A375 (cell line): ENCODE data around the genes TIFAB, TRPC7, HNRNPA0 and CDC25C.

DNA sequence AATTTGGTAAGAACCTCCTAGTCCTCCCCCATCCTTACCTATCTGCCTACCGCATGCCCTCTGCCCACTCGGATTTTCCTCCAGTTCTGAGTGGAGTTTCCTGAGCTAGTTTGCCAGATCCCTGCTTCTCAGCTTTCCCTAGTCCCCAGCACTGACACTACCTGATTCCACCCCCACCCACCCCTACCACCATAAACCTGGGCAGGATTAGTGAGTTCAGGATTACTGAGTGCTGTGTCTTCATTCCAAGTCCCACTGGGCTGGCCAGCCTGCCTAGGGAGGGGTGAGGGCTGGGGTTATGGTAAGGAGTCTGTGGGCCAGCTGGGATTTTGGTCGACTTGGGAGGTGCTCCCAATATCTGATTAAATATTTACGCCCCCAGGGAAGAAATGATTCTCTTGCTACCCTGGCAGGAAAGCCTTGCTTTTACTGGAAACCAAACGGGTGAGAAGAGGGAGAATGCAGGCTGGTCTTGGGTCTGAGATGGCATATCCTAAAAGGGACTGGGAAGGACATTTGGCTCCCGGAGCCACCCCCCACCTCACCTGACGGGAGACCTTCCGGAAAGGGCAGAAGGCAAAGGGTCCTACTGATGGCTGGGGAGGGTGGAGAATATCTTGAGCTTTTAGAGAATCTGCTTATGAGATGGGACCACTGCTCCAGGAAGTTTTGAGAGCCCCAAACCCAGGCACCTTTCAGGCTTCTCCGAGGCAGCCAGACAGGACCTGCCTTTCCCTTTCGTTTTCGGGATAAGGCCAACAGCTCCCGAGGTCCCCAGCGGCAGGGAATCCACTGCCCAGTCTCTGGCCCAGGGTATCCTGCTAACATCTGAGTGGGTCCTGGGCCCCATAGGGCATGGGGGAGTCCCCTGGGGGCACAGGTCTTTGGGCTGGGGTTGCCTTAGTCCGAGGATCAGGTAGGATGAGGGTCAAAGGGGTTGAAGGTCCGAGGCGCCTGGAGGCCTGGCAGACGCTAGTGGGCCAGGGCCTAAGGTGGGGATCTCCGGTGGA is 3.6 kb downstream of the PITX1 start:
- RAMPAGE, long total RNA: no peak

DNA sequence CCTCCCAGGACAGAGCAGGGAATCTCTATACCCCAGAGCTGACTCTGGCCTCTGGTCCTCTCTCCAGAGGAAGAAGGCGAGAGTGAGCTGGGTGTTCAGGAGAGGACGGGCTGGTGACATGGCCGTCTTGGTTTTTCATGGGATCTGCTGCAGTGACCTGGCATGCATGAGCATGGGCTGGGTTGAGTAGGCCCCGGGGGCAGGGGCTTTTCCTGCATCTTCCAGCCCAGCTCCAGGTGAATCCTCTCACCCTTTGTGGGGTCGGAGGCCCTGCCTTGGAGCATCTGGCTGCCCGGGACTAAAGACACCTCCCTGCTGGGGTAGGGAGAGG is 28.1 kb upstream of the PITX1 start:
- RAMPAGE, long total RNA: no peak

GRCh38 chr5:135185268-135186065 is 151.4 kb upstream of the PITX1 start:
- RAMPAGE, long total RNA: no peak

DNA sequence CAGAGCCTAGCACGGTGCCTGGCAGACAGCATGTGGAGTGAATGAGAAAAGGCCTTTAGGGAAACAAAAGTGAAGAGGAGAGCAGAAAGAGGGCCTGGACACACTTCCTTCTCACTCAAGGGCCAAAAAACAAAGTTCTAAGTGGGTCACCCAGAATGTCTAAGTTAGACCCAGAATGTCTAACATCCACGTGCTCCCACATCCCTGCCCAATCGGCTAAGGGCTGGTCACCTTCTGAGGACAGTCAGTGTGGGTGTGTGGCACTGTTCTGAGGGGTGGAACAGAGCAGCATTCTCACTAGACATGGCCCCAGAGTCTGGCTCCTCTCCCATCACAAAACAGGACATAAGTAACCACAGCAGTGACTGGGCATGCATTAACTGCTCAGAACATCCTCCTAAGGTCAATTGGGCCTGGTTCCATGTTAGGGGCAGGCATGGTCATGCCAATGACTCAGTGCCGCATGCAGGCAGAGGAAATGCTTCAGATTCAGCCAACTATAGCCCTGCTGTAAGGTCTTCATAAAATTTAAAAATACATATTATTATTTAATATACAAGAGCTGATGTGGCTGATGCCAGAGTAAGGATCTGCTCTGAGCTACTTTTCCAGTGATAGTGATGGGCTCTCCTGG is 13.0 kb downstream of the MACROH2A1 start:
- RAMPAGE, long total RNA: no peak

- RAMPAGE, long total RNA: no peak
Observed at GRCh38 chr5:135452076-135452469, at the start of gene TIFAB. Gene TIFAB, minus strand, starts transcription at chr5:135452351.

GRCh38 chr5:135456104-135456783 is 4.1 kb upstream of the TIFAB start:
- RAMPAGE, long total RNA: no peak

GRCh38 chr5:135466121-135466631 is 14.0 kb upstream of the TIFAB start:
- RAMPAGE, long total RNA: no peak

- RAMPAGE, long total RNA: no peak
Observed at GRCh38 chr5:136006115-136006657, 22.6 kb upstream of the TGFBI start.

GRCh38 chr5:136047153-136047527 is 18.4 kb downstream of the TGFBI start:
- RAMPAGE, long total RNA: no peak

GRCh38 chr5:136059040-136059375 is 30.2 kb downstream of the TGFBI start:
- RAMPAGE, long total RNA: no peak

DNA sequence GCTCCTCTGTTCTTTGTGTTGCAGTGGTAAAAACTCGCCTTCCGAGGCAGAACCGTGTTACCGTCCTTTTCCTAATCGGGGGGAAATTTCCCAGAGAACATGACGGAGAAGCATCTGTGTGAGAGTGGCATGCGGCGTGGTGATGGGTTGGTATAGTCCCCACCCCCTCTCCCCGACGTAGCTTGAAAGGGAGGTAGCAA is at the start of gene TRPC7:
TSS of gene TRPC7 (minus strand) at position 126 of the 200 bp plus-strand sequence.
- RAMPAGE, long total RNA: no peak

DNA sequence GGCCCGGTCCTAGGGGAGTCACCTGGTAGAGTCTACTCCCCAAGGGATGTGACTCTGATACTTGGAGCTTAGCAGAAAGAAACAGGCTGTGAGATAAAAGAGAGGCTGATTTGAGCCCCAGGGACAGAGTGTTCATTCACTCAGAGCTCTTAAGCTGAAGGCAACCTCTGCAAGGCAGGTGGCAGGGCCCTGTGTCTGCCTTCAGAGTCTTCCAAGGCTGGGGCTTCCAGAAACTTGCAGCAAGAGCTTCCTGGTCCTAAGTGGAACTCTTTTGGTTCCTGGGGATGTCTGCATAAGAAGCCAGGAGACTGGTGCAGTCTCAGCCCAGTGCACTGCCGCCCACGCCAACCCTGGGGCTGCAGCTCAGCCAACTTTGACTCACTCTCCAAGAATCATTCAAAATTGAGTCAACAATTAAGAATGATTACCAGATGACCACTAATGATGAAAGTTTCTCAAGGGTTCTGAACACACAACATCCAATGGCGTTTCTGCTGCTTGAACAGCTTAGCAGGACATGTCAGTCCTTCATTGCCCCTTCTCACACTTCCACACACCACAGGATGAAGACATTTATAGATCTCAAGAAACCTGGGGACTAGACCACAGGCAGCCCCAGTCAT is 356.5 kb downstream of the SPOCK1 start:
- RAMPAGE, long total RNA: no peak

GRCh38 chr5:137300327-137300838 is 198.7 kb downstream of the SPOCK1 start:
- RAMPAGE, long total RNA: no peak

DNA sequence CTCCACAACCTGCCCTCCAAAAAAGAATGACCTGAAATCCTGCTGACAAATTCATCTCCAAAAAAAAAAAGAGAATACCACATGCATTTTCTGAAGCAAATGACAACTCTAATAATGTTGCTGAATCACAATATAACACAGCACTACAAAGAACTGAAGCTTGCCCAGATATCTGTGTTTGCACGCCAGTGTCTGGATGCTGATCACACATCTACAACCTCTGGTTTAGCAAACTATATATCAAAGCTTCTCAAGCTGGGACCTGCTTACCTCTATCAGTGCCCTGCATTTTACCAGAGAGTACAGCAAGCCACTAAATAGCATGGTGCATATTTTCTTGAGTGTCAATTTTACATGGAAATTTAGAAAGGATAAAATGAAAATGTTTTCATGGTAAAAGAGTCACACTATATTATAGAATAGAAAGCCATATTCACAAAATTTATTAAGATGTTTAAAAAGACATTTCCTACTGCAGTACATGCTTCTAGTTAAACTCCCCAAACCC is 73.7 kb downstream of the SPOCK1 start:
- RAMPAGE, long total RNA: no peak

DNA sequence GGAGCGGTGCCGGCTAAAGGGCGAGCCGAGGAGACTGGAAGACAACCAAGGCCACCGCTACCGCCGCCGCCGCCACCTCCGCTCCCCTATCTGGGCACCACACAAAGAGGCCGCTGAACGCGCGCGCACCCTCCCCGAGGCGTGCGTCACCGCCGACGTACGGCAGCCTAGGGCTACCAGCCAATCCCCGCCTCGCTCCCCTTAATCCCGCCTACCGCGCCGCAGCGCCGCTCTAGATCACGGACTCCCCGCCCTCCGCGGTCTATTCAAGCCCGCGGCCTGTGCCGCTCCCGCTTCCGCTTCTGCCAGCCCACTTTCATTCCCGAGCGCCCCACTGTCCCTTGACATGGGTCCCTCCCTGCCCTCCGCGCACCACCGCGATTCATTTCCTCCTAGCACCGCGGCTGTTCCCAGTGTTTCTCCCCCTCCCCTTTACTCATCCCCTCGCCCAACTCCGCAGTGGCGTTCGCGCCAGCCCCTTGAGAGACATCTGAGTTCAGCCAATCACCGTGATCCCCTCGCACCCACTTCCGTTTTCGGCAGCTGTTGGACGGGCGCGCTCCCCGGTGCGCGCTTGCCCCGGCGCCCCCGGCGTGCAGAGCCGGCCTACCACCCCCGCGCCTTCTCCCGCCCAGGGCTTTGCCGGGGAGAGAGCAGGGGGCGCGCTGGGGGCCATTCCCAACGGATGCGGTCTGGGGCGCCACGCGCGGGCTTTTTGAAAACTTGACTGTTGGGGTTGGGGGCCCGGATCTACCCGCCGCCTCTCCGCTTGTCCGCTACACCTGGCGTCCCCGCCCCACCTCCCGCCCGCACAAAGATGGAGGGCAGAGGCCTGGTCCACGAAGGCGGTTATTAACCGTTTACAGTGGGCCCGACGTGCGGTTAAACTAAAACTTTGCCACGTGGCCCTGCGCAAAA is at the start of gene HNRNPA0:
TSS of gene HNRNPA0 (minus strand) at position 109 of the 918 bp plus-strand sequence.
- RAMPAGE, long total RNA: no peak

DNA sequence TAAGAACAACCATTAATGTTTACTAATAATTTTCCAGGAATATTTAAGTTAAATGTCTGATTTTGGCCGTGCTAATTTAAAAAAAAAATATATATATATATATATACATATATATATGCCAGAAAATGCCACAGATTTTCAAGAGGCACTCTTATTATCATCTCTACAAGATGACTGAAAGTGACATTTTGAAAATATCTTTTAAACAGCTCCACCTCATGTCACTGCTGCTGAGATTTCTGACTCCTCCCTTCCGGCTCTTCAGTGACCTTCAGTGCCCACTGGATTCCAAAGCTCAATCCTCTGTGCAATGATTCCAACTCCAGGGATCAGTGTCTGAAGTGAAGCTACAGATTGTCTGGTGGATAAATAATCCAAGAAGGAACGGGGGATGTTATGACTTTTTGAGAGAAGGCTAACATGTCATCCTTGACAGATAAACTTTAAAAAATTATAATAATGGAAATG is 46.8 kb upstream of the HNRNPA0 start:
- RAMPAGE, long total RNA: no peak

GRCh38 chr5:137838050-137838551 is 29.6 kb upstream of the MYOT start:
- RAMPAGE, long total RNA: no peak

GRCh38 chr5:137859023-137859599 is 8.5 kb upstream of the MYOT start:
- RAMPAGE, long total RNA: no peak

GRCh38 chr5:138331169-138332208 is at the start of gene CDC25C:
Gene CDC25C, minus strand, starts transcription at chr5:138331804.
- RAMPAGE, long total RNA: start-site peak on the minus strand at chr5:138331753-138331843, 39 and 39 reads in 2 replicates

GRCh38 chr5:138348759-138349186 is 3.7 kb upstream of the KDM3B start:
- RAMPAGE, long total RNA: no peak